NCI-H460 (cell line): ENCODE measurements around a stretch of chr7.

DNA sequence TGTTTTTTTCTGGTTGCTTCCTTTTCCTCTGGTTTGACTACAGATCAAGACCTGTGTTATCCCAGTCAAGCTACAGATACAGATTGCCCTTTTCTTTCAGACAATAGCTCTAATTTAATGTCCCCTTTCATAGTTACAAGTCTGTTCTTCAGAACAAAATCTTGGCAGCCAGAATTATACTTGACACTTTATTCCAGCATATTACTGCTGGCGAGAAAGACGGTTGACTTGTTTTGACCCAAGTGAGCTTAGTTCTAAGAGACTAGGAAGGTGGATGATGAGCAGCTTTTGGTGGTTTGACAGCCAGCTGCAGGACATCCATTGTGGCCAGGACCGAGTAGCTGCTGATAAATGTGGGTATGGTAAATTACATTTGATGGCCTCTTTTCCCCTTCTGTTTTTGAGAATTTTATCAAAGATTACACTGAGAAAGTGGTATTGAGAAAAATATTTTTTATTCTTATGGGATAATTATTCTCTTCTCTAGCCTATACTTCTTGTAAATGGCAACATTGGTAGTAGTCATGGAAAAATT, 26.7 kb downstream of the NRF1 start:
RAMPAGE:
- cytosol, long total RNA, result no peak
- long total RNA, result no peak
- nucleus, long total RNA, result no peak

DNA sequence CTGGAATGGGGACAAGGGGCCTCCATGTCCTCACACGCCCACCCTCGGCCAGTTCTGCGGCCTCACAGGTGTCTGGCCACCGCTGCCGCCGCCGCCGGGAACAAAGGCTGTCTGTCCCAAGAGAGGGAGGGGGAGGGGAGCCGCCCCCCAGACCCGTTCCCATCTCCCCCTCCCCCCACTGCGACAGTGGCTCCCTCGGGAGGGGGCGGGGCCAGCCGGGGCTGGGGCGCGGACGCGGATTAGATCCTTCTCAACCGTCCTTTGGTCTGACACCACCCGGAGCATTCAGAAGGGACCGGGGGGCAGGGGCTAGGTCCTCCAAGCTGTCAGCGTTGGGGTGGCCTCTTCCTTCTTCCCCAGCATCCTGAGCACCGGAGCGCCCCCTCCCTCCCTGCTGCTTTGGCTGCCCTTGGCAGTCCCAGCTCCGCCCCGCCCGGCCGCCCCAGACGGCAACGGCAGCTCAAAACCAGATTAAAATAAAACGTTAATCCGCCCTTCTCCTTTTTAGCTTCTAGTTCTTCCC, 169.3 kb downstream of the NRF1 start:
RAMPAGE:
- cytosol, long total RNA, result no peak
- long total RNA, result no peak
- nucleus, long total RNA, result no peak

RAMPAGE:
- cytosol, long total RNA, result no peak
- long total RNA, result no peak
- nucleus, long total RNA, result no peak
These were observed 121.9 kb downstream of the UBE2H start for GRCh38 chr7:129830857-129831333.

DNA sequence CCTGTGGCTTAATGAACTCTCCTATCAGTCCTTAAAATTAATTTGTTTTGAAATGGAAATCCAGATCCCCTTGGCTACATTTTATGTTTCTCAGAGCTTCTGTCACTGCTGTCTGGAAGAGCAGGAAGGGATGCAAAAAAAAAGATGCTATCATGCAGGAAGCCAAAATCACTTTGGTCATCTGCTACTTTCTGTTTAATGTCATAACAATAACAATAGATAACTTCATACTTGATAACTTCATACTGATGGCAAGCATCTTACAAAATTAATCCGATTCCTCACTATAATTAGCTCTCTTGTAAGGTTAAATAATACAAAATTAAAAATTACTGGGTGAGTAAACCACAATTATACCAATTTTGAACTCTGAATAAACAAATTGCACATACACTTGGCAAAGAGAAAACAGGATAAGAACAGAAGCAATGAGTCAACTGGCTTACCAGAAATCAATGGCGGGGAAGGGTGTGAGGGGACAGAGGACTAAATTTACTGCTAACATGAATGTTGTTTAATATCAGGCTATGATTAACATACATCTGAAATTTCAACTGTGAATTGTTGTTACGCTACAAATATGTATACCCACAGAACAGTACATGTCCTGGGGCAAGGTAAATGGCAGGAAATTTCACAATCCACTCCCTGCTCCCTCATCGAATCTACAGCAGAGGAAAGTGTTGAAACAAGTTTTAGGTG, 99.3 kb downstream of the UBE2H start:
RAMPAGE:
- cytosol, long total RNA, result no peak
- long total RNA, result no peak
- nucleus, long total RNA, result no peak

DNA sequence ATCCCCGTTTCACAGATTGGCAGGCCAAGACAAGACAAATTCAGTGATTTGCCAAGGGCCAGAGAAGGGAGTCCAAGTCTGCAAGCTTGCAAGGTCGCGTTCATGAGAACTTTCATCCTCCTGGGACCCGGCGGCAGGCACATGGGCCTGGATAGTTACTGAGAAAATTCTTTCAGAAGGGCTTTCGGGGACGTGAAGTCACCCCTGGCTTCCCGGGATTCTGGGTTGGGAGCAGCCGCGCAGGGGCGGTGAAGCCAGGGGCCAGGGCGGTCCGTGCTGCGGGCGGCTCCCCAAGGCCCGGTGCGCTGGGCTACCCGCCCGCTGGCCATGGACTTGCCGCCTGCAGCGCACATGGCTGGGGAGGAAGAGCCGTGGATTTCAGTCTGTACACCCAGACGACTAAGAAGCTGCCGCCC, 64.7 kb downstream of the TMEM209 start:
RAMPAGE:
- cytosol, long total RNA, result no peak
- long total RNA, result no peak
- nucleus, long total RNA, result no peak

RAMPAGE:
- cytosol, long total RNA, result no peak
- long total RNA, result no peak
- nucleus, long total RNA, result no peak
These were observed 60.8 kb downstream of the TMEM209 start for GRCh38 chr7:130144244-130144884.

DNA sequence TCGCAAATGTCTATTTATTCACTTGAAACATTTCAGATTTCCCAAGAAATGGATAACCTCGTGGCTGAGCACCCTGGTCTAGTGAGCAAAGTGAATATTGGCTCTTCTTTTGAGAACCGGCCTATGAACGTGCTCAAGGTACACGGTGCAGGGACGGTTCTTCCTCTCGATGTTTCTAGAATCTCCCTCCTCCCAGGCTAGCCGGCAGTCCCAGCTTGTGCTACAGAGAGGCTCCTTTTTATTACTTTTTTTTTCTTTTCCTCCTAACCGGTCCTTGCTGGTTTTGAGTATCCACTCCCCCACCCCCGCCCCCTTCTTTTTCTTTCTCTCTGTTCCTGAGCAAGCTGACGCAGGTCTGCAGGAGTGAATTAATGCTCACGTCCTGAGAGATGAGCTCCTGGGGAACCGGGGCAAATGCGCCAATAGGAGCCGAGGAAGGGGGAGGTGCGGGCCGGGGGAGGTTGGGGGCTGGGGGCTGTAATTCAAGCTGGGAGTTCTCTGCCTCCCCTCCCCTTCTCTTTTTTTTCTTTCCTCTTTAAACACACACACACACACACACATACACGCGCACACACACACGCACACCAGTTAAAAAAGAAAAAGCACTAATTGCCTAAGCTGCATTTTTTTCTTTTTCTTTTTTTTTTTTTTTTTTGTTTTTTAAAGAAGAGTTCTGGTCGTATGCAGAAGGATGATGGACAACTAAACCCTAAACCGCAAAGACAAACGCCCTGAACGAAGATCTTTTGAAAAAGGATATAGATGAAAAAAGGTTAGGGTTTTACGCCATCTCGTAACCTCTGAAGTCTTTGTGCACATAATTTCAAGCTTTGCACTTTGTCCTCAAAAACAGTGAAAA, 6.6 kb downstream of the CPA2 start:
RAMPAGE:
- cytosol, long total RNA, result no peak
- long total RNA, result no peak
- nucleus, long total RNA, result no peak

RAMPAGE:
- cytosol, long total RNA, result no peak
- long total RNA, result no peak
- nucleus, long total RNA, result no peak
These were observed 11.6 kb downstream of the CPA5 start for GRCh38 chr7:130355986-130356788.

RAMPAGE:
- cytosol, long total RNA, result no peak
- long total RNA, result no peak
- nucleus, long total RNA, result no peak
These were observed 918 bp upstream of the MEST start for GRCh38 chr7:130490746-130491587.

GRCh38 chr7:130512527-130512884, 20.6 kb downstream of the MEST start:
RAMPAGE:
- cytosol, long total RNA, result no peak
- long total RNA, result no peak
- nucleus, long total RNA, result no peak

DNA sequence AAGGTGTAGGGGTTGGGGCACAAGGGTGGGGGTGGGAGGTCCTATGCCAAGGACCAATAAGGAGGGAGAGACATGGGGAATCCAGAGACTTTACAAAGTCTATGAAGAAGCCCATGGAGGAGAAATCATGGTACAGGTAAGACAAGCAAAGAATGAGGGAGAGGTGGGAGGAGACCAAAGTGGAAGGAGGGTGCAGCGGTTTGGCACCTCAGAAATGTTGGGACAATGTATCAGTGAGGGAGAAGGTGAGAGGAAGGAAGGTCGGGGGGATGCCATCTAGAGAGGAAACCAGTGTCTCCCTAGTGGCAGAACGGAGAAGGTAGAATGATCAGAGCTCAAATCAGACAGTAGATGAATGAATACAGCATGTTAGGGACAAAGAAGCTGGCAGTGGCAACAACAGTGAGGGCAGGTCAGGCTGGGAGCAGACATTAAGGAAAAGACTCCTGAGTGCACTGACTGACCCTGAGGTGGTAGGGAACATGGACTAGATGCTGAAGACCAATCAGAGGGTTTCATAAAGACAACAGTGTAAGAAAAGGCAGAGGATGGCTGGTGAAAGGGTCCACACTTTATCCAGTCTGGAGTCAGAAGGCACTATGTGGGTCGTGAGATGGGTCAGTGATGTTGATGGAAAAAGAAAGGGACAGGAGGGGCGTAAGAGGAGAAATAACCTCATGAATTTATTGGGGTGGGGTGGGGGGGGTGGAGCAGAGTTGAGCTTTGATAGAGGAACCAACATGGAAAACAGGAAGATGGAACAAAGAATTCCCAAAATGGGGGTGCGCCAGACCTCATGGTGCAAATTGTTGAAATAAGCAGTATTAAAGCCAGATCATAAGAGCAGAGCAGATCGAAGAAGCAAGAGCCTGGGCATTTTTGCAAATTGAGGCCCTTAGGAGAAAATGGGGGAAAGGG, 41.7 kb downstream of the MEST start:
RAMPAGE:
- cytosol, long total RNA, result no peak
- long total RNA, result no peak
- nucleus, long total RNA, result no peak

GRCh38 chr7:130534670-130535560, 43.0 kb downstream of the MEST start:
RAMPAGE:
- cytosol, long total RNA, result no peak
- long total RNA, result no peak
- nucleus, long total RNA, result no peak

DNA sequence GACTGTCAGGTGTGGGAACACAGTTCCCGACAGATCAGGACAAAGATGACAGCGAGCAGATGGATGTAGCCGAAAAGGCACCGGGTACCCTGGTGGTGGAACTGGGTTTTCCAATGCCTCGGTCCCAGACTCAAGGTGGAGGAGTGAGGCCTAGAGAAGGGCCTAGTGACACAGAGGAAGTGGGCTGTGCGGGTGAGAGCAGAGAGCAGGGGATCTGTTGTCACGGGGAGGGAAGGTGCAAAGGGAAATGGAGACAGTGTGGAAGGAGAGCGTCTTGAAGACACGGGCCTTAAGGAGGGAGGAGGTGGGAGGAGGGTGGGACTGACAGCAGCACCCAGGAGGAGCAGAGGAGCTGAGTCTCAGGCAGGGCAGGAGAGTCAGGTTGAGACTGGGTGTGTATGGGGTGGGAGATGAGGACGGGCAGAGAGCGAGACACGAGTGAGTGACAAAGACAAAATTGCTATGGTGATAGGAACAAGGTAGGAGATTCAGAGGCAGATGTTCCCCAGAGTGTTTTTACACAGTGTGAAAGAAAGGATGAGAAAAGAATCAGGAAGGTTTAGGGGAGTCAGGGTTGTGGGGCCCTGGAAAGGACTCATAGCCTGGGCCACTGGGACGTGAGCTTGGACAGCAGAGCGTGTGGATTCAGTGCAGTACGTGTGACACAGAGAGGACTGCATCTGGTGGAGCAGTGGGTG, 49.4 kb downstream of the MEST start:
RAMPAGE:
- cytosol, long total RNA, result no peak
- long total RNA, result no peak
- nucleus, long total RNA, result no peak

DNA sequence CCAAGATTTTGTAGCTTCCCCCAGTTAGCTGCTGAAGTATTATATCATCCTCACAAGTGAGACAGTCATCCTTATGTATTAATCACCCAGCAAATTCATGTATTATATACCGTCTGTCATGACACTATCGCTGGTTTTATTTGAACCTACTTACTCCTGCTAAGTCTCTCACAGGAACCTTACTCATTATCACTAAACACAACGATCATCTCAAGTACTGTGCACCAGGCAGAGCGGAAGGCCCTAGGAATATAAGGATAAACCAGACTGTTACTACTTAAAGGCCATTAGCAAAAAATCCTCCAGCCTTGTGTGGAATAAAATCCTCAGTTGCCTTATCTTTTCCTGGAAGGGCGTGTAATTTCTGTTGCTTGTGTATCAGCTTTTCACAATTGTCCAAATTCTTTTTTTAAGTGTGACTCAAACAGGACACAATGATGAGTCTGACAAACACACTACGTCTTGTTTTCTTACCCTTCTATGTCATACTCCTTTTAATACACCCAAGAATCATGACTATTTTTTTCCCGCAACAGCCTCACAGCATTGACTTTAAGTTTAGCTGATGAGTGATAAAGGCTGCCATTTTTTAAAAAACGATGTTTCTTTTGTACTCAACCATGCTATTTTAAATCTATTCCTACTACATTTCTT, 176.1 kb upstream of the KLF14 start:
RAMPAGE:
- cytosol, long total RNA, result no peak
- long total RNA, result no peak
- nucleus, long total RNA, result no peak

DNA sequence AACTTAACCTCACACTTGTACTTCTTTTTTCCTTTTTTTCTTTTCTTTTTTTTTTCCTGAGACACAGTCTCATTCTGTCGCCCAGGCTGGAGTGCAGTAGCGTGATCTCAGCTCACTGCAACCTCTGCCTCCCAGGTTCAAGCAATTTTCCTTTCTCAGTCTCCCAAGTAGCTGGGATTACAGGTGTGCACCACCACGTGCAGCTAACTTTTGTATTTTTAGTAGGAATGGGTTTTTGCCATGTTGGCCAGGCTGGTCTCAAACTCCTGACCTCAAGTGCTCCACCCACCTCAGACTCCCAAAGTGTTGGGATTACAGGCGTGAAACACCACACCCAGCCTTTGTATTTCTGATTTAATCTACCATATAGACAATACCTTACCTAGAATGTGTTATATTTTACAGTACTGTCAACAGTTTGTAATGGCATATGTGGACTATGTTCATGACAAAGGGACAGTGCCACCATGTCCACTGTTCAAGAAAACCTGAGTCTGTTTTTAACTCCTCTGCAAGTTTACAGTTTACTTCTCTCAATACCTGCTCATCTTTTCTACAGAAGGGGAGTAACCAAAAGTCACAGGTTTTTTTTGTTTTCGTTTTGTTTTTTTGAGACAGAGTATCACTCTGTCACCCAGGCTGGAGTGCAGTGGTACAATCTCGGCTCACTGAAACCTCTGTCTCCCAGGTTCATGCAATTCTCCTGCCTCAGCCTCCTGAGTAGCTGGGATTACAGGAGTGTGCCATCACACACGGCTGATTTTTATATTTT, 223.9 kb upstream of the KLF14 start:
RAMPAGE:
- cytosol, long total RNA, result no peak
- long total RNA, result no peak
- nucleus, long total RNA, result no peak

RAMPAGE:
- cytosol, long total RNA, result no peak
- long total RNA, result no peak
- nucleus, long total RNA, result no peak
These were observed 260.2 kb upstream of the KLF14 start for GRCh38 chr7:130994002-130994727.

DNA sequence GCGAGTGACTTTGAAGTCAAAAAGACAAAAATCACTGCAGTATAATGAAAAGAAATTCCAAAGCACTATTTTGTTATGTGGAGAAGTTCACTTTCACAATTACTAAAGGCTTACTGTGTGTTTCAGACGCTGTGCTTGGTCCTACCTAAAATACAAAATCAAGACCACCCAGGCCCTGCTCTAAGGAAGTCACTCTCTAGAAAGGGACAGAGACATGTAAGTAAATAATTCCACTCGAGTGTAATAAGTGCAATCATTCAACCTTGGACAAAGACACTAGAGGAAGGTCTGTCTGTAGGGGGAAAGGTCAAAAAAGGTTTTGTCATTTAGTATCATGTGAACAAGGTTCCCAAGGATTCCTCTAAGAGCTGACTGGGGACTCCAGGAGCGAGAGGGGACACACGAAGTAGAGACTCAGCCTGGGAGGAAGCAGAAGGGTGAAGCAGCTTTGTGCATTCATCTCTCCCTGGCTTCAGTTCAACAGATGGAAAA, 274.7 kb upstream of the KLF14 start:
RAMPAGE:
- cytosol, long total RNA, result no peak
- long total RNA, result no peak
- nucleus, long total RNA, result no peak

DNA sequence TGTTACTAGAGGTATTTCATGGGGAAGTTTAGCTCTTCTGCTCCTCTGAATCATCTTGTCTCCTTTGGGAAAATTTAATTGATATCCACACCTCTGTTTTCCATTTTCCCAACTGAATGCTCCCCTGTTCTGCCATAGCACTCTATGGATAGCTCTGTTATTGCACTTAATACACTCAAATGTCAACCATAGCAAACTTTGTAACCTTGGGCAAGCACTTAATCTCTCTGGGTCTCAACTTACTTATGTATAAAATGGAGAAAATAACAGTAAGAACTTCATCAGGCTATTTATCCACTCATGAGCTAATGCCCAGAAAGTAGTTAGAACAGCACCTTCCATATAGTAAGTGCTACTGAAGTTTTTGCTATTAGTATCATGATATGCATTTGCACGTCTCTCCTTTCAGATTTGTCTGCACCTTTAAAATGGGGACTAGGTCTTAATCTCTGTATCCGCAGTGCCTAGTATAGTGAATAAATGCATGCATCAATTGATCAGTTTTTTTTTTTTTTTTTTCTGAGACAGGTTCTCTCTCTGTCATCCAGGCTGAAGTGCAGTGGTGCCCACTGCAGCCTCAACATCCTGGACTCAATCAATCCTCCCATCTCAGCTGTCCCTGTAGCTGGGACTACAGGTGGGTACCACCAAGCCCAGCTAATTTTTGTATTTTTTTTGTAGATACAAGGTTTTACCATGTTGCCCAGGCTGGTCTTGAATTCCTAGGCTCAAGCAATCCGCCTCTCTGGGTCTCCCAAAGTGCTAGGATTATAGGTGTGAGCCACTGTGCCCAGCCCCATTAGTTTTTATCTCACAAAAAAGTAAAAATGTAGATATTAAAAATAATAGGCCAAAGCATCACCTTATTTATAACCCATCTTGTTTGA, 290.4 kb upstream of the KLF14 start:
RAMPAGE:
- cytosol, long total RNA, result no peak
- long total RNA, result no peak
- nucleus, long total RNA, result no peak

DNA sequence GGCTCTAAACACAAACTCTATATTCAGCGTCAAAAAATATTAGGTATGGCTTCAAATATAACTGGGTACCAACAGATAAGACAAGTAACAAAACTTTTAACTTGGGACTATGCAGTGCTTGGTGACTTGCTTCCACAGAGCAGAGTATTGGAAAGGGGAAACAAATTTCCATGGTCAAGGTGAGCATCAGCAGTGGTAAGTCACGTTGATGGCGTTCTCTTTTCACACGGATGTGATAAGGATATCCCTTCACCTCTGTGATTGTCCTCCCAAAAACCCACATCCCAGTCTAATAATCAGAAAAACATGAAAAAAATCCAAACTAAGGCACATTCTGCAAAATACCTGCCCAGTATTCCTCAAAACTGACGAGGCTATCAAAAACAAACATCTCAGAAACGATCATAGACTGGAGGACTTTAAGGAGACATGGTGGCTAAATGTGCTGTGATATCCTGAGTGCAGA, 294.2 kb upstream of the MKLN1 start:
RAMPAGE:
- cytosol, long total RNA, result no peak
- long total RNA, result no peak
- nucleus, long total RNA, result no peak

DNA sequence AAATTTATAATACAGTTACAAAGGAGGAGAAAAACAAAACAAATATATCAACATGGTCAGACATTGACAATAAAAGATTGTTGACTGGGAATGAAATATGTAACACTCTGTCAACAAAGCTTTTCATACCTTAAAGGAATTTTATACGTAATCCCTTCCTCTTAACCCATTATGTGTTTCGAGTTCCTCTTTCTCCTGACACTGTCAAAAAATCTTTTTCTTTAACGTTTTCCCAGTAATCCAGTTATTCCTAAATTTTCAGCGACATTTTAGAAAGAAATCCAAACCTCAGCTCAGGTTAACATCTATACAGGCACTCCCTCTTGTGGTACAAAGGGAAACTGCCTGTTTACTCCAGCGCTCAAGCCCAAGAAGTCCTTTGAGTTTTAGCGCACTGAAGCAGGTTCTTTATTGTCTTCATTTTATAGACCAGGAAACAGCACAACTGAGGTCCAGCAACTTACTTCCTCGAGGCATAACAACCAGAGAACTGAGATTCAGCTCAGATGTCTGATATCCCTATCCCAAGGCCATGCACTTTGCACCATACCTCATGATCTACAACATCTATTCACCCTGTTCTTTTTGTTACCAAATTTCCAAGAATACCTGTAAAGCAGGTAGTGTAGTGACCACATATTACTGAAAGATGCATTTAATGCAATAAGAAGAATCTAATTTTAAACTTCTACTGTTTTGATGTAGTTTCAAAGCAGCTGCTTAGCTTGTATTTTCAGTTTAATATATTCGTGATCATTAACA, 287.2 kb upstream of the MKLN1 start:
RAMPAGE:
- cytosol, long total RNA, result no peak
- long total RNA, result no peak
- nucleus, long total RNA, result no peak